Occipital lobe (tissue), 2 donors: ENCODE results near the genes WDR19, SMIM14 and NSUN7.

- RAMPAGE, long total RNA: no peak
Measured at GRCh38 chr4:38903984-38904755, 36.6 kb downstream of the FAM114A1 start.

DNA sequence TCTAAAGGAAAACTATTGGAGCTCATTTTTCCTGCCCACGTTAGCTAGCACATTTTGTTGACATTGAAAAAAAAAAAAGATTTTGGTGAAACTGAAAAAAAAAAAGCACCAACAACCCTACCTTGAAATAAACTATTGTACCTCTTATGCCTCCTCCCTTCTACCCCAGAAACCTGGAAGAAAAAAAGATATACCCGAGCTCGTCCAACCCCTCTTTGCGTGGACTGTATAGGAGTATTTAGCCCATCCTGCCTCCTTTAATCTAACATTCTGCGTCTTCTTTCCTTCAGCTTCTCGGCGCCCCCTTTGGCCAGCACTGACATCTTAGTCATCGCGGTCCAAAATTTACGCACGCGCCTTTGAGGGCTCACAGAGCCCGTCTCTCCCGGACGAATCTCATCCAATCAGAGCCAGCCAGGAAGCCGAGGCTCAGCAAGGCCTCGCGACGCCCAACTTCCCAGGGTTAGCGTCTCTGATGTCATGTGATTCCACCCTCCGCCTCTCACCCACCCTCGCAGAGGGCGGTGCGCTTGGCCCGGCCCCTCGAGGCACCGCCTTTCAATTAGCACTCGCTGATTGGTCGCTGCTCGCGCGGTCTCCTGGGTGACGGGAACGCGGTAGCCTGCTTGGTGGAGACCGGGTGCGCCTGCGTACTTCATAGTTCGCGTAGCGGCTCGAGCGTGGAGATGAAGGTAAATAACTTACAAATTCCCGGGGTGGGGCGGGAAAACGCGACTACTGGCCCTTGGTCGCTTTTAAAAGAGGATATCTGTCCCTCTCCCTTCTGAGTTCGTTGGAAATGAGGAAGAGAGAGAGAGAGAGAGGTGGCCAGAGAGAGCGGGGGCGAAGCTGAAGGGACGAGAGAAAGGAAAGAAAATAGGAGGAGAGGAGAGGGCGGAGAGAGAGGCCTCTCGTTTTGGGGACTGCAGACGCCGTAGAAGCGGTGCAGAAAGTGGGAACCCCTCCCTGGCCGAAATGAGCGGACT is at the start of gene WDR19:
WDR19 (plus strand) TSS at position 658 of the 986 bp plus-strand sequence.
- RAMPAGE, long total RNA: no peak

- RAMPAGE, long total RNA: no peak
Measured at GRCh38 chr4:39452881-39453861, 5.6 kb downstream of the RPL9 start.

- RAMPAGE, long total RNA: no peak
Measured at GRCh38 chr4:39485243-39485610, 26.4 kb downstream of the LIAS start.

- RAMPAGE, long total RNA: no peak
Measured at GRCh38 chr4:39637881-39637997, 926 bp downstream of the SMIM14 start.

DNA sequence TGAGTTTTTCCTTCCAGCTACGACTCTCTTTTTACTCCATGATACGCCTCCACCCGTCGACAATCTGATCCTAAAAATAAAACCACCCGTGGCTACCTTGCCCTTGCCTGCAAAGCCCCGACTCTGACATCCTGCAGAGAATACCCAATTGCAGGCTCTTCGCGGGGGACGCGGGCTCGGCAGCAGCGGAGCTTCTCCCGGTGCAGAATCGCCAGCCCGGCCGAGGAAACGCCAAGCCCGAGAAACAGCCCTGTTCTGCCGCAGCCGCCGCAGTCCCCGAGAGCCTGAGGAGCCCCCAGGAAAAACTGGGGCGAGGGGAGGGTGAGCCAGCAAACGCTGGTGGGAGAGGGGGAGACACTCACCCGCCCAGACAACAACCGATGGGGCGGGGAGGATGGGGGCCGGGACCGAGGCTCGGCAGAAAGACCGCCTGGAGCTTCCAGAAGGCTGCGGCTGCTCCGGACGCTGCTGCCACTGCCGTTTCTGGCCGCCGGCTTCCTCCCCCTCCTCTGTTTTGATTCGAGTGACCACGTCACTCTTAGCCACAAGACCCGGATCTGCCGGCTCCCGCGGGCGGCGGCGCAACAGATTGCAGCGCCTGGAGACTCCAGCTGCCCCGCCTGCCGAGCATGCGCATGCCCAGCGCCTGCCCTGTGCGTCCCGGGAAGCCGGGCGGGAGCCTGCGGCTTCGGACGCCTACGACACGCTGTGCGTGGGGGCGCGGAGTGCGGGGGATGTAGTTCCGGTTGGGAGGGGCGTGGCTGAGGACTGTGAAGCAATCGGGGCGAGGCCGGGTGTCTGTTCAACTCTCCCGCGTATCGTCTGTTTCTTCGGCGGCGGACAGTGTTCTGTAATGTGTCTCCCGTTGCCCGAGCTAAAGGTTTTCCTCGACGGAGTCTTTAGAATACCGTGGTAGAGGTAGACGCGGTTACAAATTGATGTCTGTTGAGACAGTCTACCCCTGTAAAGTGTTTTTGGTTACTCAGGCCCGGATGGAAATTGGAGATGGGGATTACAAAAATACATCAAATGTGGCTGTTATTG is at the start of gene SMIM14:
SMIM14 (minus strand) TSS at position 489 of the 1,044 bp plus-strand sequence.
- RAMPAGE, long total RNA: start-site peak on the minus strand centred at position 442 of the sequence, 290 bp wide, 1,094 and 1,160 reads in 2 replicates; start-site peak on the plus strand centred at position 748 of the sequence, 107 bp wide, 48 and 39 reads in 2 replicates

- RAMPAGE, long total RNA: no peak
Measured at GRCh38 chr4:40200939-40201239, 4.1 kb downstream of the RHOH start.

DNA sequence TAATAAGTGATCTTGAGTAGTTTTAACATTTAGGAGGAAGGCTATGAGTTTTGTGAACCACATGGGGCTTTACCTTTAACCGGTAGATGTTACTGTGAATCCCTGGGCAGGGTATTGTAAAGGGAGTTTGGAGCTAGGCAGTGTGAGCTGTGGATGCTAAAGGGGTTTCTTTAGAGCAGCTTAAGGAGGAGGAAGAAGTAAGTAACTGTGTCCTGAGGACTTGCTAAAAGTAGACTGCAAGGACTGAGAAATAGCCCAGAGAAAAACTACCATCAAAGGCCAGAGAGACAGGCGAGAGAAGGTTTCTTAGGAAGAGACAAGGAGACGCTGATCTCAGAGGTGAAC is 5.6 kb downstream of the RHOH start:
- RAMPAGE, long total RNA: no peak

GRCh38 chr4:40212398-40213208 is 15.8 kb downstream of the RHOH start:
- RAMPAGE, long total RNA: no peak

- RAMPAGE, long total RNA: no peak
Measured at GRCh38 chr4:40306868-40307539, 28.1 kb upstream of the CHRNA9 start.

DNA sequence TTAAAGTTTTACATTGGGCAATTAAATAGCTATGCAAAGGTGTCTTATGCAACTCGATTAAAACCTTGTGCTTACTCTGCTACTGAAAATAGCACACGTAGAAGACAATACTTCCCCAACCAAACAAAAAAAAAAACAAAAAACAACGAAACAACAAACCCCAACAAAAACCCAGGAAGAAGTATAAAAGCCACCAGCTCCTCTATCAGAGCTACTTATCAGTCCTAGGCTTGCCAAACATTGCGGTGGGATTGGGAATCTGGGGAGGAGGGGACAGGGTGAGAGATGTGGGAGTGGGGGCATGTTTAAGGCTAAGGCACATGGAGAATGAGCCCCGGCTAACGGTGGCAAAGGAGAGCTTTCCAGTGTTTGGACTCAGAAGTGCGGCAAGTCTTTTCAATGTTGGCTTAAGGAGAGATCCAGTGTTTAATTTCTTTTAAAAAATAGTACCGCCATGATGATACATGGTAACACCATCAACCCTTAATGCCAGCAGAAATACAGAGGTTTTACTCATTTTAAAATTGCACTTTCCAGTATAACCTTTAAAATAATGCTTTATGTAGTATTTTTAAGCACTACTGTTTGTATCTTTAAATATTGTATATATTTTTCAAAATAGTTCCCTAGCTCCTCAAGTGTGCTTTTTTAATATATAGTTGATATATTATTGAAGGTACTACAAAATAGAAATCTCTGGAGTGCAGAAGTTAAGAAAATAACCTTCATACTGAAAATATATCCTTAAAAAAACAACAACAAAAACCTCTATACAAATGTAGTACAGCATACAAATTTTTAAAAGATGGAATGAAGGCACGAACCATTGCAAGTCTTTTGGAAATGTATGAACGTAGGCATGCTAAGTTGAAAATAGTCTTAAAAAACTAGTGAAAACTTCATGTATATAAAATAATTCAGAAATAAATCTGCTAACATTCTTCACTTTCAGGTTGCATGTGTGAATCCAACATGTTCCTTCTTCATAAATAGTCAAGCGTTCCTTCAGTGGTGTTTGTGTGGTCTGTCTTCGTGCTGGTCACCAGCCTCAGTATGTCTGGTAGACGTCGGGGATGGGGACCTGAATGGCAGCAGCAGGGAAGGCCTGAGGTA is 90.1 kb downstream of the CHRNA9 start:
- RAMPAGE, long total RNA: no peak

DNA sequence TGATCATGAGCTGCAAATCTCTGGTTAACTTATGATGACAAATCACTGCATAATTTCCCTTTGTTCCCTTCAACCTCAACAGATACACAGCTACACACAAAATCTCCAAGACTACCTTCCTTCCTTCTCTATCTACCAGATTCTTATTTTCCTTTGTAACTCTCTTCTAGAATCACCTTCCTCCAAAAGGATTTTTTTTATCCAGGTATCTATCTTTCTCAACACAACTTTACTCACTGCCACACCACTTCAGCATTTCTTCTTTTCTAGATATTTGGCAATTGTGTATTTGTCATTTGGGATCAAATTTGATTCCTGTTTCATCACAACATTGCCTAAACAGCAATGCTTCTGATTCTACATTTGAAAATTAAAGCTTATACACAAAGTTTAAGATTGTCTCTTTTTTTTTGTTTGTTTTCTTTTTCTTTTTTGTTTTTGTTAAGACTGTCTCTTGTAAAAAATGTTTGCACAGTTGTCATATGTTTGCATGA is 145.0 kb downstream of the RBM47 start:
- RAMPAGE, long total RNA: no peak

DNA sequence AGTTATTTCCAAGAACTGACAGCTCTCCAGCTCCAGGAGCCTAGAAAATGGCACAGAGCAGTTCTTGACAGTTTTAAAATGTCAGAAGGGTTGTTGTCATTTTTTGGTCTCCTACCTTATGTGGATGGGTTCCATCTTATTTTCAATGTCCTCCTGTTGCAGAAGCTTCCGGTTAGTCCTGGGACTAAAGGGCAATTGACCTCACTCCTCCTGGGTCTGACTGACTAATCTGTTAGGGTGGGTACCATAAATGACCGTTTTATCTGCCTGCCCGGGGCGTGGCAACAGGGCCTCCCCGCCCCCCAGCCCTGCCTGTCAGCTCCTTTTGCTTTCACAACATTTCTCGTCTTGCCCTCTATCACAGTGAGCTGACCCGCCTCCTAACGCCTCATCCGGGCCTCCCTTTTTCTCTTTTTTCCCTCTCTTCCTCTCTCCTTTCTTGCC is 113.9 kb downstream of the RBM47 start:
- RAMPAGE, long total RNA: no peak

DNA sequence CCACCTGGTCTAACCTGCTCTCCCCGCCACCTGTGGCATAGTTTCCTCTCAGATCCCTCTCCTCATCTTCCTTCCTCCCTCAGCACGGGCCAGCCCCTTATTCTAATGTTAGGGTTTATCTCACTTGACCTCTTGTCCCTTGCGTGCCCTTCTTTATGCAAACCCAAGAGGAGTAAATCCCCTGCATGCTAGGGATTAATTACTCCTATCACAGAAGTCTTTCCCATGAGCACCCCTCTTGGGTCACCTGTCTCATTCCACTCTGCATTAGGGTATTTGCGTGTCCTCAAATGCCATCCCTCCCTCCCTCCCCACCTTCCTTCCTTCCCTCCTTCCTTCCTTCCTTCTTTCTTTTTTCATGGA is 112.9 kb downstream of the RBM47 start:
- RAMPAGE, long total RNA: no peak

GRCh38 chr4:40581583-40582272 is 47.9 kb downstream of the RBM47 start:
- RAMPAGE, long total RNA: no peak

GRCh38 chr4:40587741-40588403 is 41.8 kb downstream of the RBM47 start:
- RAMPAGE, long total RNA: no peak

DNA sequence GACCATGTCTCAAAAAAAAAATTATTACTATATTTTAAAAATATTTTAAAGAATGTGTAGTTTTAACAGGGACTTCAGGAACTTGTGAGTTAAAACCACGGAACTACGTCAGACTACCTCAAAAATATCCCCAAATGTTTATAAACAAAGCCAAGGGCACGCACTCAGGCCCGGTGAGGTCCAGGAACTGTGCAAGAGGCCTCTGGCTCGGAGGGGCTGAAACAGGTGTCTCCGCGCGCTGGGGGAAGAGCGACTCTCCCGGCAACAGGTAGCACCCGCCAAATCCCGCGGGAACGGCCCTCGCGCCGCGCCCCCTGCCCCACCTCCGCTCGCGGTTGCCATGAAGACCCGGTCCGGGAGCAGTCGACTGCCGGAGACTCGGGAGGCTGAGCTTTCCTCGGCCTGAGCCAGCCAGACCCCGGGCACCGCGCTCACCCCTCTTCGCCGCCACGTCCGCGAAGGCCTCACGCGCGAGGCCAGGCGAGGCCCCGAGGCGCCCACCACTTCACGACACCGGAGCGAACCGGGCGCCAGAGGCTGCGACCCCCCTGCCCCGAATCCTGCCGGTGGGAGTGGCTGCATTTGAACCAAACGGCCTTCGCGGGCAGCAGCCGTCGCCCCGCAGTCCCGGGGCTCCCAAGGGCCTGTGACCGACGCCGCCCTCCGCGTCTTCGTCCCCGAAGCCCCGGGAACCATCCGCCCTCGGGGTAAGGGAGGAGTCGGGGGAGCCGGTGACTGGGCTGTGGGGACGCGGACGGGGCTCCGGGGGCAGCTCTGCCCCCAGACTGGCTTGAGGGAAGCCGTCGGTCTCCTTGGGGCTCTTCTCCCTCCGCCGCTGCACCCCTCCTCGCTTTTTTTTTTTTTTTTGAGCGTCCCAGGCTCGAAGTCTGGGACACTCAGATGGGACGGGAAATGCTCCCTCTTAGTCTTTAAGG is at the start of gene NSUN7:
NSUN7 (plus strand) TSS at position 362 of the 935 bp plus-strand sequence.
- RAMPAGE, long total RNA: no peak

GRCh38 chr4:40908016-40909107 is 158.6 kb downstream of the NSUN7 start:
- RAMPAGE, long total RNA: no peak

DNA sequence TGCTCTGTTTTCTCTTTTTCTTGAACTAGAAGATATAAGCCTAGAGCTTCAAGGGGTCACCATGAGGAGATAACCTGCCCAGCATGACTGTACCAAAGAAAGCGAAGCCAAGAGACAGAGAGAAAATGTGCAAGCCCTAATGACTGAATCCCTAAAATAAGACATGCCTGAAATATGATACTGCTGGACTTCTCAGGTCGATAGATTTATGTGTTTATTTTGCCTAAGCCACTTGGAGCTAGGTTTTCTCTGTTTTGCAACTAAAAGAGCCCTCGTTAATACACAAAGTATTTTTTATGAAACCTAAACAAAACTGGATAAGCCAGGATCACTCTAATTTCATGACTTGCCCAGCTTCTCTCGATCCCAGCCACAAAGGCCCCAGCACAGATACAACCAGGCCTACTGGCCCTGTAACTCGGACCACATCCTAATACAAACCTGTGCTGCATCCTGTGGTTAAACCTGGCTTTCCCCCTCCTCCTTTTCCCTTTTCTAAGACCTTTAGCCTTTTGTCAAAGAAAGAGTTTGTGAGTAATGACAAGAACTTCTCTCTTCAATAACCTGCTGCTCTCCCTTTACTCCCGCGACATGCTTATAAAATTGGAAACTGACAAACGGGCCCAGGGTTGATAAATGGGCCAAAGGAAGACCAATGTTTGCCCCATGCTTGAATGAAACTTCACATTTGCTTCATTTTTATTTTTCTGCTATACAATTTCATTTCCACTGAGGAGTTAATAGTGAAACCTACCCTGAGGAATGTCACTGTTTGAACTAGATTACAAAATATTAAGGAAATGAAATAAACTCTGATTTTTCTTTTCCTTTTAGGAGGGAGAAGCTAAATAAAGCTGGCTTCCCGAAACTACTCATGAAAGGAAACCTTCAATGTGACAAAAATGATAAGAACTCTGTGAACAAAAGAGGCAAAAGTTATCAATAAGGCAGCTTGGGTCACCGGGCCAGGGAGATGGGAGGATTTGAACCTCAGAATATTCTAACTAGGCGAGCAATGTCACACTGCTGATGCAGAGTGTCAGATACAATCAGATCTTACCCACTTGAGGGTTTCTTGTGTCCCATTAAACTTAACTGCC is 185.6 kb downstream of the APBB2 start:
- RAMPAGE, long total RNA: no peak

GRCh38 chr4:41361176-41361352 is 104.3 kb downstream of the UCHL1 start:
- RAMPAGE, long total RNA: no peak